UCH-1 (cell line): ENCODE data around the genes LPAR1 and ZNF483.

GRCh38 chr9:109922519-109922978, 142.6 kb downstream of the PALM2AKAP2 start:
- RRBS: no CpG with 5 or more reads among the region's 1 CpG

DNA sequence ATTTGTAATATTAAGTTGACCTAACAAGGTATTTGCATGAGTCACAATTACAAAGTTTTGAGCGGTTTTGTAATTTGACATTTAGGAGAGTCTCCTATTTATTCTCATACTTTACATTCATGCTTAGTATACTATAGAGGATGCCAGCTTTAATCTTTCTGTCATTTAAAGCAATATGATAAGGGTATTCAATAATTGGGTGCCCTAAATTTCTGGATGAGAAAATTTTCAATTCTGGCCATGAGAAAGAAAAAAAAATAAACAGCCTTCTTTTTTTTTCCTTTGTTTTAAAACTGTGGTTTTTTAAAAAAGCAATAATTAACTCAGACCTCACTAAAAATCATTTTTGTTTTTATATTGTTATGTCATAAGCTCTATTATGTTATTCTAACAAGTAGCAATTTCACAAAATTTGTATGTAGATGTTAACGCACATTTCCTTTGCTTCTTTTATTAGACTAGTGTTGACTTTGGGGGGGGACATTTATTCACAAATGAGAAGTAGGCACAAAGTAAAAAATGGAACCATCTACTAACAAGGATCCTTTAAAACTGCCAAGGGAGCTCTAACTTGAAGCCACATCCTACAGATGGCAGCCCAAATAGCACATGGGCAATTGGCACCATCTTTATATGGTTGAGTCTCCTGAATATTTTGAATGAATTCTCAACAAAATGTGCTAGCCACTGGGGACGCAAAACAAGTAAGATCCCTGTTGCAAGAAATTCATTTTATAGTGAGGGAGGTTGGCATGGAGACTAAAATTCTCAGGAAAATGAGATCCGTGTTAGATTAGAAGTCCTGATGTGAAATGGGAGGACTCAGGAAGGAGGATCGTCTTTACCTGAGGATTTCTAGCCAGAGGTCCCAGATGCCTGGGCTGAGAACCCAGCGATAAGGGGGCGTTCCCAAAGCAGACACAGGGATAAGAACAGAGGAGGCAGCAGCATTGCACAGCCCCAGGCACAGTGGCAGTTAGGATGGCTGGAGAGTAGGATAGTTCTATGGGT, 37.7 kb downstream of the C9orf152 start:
- RRBS: no CpG with 5 or more reads among the region's 7 CpGs

DNA sequence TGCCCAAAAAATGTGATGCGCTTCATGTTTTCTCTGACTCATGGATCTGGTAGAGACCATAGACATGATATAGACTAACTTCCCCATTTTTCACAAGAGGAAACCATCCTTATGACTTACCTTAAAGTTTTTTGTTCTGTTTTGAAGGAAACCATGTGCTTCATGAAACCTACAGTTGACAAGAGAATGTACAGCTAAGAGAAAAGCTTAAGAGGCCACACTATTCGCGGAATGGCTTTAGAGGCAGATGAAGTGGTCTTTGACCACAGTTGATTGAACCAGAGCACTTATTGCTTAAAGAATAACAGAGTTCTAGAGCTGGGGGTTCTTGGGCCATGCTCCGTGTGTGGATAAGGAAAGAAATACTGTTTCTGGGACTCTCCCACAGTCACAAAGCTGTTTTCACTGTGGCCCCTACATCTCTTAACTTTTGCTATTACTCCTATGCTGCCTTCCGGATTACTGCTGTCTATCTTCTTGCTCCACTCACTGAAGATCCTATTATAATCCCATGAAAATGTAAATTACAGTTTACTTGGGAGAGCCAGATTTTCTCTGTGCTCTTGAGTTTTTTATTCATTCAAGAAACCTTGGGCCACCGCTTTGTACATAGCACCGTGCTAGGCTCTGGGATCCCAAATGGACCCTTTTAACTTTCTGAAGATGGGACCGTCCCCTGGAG, 36.8 kb downstream of the C9orf152 start:
- RRBS: no CpG with 5 or more reads among the region's 8 CpGs

GRCh38 chr9:110189000-110189506, 18.9 kb downstream of the C9orf152 start:
- RRBS: no CpG with 5 or more reads among the region's 4 CpGs

GRCh38 chr9:110298278-110298524, 39.5 kb downstream of the TXNDC8 start:
- RRBS: no CpG with 5 or more reads among the region's 1 CpG

DNA sequence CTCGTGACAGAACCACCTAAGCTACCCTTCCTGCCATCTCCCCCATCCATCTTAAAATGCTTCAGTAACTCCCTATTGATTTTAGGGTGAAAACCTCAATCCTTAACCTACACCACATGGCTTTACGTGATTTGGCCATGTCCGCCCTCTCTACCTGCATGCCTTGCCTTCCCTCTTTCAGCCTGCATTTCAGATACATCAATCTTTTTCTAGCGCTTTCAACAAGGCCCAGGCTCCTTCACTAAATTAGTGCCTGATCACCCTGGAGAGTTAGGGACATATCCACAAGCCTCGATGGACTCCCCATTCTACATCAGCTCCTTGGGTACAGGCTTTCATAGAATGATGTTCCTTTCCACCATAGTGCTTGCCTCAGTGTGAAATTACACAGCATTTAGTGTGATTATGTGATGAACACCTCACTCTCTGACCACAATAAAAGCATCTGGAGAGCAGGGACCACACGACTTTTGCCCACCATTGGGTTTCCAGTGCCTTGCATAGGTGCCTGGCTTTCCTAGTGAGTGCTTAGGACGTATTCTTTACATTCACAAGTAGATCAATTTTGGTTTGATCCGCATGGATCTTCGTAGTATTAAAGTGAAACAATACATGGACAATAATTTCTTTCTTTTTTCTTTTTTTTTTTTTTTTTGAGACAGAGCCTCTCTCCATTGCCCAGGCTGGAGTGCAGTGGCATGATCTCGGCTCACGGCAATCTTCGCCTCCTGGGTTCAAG, 104.3 kb upstream of the TXNDC8 start:
- RRBS: no CpG with 5 or more reads among the region's 12 CpGs

- RRBS: no CpG with 5 or more reads among the region's 4 CpGs
These were observed 102.5 kb downstream of the SVEP1 start for GRCh38 chr9:110476978-110477561.

DNA sequence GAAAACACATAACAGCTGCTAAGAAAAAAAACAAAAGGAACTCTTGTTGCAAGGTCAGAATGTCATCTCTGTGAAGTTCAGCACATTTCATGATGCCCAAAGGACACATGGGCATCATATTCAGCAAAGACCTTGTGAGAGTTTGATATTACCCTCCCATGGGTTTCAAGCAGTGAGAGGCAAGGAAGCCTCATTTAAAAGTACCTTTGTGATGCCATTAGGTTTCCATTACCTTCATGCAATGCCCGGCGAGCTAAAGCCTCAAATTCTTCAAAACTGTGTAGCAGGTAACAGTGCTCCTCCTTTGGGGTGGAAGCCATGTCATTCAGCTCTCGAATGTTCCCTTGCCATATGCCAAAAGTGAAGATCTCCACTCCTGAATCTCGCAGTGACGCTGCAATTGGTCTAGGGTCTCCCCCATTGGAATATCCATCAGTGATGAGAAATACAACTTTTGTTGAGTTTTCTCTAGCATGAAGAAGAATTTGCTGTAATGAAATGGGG, 29.9 kb downstream of the SVEP1 start:
- RRBS: no CpG with 5 or more reads among the region's 5 CpGs

DNA sequence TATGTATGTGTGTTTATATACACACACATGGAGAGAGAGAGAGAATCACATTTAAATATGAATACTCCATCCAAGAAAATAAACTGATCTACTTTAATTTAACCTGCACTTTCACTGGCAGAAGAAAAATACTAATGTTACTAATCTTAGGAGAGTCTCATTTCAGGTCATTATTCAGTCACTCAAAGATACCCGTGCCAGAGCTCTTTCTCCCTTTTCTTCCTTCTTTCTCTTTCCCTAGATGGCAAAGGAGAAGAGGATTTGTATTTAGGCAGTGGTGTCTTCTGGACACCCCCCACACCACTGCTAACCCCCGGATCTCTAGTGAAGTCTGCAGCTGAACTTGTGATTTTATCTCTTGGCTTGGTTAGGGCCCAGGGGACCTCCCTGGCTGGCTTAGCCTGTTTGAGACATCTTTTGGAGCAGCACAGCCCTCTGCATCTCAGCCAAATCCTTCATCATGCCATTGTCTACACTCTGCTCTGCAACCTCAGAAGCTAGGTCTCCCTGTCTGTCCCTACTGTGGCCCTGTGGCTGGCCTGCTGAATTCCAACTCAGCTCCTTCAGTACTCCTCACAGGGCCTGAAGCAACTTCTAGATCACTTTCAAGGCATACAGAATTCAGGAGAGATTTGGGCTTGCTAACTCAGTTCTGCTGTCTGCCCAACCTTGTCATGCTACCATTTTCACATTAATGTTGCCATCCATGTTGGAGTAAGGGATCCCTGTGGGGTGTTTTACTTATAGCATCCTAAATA, 81.6 kb downstream of the MUSK start:
- RRBS: no CpG with 5 or more reads among the region's 2 CpGs

DNA sequence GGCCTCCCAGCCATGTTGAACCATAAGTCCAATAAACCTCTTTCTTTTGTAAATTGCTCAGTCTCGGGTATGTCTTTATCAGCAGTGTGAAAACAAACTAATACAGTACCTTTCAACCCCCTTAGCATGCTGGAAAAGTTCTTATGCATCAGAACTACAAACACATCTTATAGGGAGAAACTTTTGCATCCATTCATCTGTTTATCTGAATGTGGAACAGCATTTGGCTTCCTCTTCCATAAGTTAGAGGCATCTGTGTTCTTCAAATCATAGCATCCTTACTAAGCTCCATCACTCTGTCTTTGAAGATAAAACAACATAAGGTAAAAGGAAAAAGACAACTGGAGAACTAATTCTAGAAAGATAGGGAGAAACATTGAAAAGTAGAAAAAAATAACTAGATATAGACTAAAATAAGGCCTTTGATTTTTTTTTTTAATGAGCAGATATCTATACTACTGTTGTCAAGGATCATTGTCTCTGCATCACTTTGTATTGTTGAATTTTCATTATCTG, 140.8 kb downstream of the LPAR1 start:
- RRBS: no CpG with 5 or more reads among the region's 1 CpG

- RRBS: no CpG with 5 or more reads among the region's 4 CpGs
These were observed 109.6 kb downstream of the LPAR1 start for GRCh38 chr9:110928534-110929217.

- RRBS: 5% methylated on average over 36 of the region's 116 CpGs
These were observed at the start of gene LPAR1 for GRCh38 chr9:111037702-111038639. Gene LPAR1 (minus strand): TSS chr9:111038470.

GRCh38 chr9:111108944-111109334, 70.7 kb upstream of the LPAR1 start:
- RRBS: no CpG with 5 or more reads among the region's 3 CpGs

GRCh38 chr9:111392576-111393154, 62.6 kb upstream of the OR2K2 start:
- RRBS: no CpG with 5 or more reads among the region's 2 CpGs

GRCh38 chr9:111462906-111463614, 21.1 kb downstream of the ECPAS start:
- RRBS: no CpG with 5 or more reads among the region's 3 CpGs

- RRBS: no CpG with 5 or more reads among the region's 68 CpGs
These were observed at the start of gene ZNF483 for GRCh38 chr9:111524675-111525822. Gene ZNF483 (plus strand): TSS chr9:111525179.

DNA sequence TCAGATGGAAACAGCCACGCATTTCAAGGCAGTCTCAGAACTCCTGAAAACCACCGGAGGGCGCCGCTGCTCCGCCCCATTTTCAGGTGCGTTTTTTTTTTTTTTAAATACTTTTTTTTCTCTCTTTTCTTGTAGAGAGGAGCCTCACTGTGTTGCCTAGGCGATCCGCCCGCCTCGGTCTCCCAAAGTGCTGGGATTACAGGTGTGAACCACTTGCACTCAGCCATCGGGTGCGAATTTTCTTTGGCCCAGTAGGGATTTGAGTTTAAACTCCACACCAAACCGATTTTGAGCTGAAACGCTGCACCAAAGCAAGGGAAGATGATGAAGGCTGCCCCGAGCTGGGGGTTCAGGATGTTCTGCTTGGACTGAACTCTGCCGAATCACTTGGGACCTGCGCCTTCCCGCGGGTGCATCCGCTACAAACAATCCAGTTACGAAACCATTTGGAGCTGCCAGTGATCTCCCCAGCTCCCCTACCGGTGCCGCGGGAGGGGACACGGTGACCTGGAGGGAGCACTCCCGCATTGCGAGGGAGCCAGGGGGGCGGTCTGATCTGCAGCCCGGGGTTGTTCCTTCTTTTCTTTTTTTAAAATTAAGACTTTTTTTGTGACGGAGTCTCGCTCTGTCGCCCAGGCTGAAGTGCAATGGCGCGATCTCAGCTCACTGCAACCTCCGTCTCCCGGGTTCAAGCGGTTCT, 1.4 kb downstream of the PTGR1 start:
- RRBS: 45% methylated on average over 7 of the region's 37 CpGs

DNA sequence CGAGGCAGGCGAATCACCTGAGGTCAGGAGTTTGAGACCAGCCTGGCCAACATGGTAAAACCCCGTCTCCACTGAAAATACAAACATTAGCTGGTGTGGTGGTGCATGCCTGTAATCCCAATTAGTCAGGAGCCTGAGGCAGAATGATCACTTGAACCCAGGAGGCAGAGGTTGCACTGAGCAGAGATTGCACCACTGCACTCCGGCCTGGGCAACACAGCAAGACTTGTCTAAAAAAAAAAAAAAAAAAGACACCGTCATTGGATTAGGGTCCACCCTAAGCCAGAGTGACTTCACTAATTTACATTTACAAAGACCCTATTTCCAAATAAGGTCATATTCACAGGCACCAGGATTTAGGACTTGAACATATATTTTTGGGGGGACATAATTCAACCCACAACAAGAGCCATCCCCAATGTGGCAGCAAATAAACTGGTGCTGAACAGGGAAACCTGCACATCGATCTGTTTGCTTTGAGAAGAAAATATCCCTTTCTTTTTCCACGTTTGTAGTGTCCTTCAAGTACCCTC, 3.8 kb upstream of the DNAJC25 start:
- RRBS: no CpG with 5 or more reads among the region's 7 CpGs

GRCh38 chr9:111649352-111650025, 11.9 kb upstream of the GNG10 start:
- RRBS: no CpG with 5 or more reads among the region's 7 CpGs

GRCh38 chr9:111957832-111958730, 61.5 kb downstream of the UGCG start:
- RRBS: no CpG with 5 or more reads among the region's 4 CpGs